Heart (tissue), 3 donors: ENCODE results near the gene C1QTNF6.

- RAMPAGE, long total RNA, 2 experiments, result no peak in any of the 2 experiments
Measured at GRCh38 chr22:36741326-36741882, 34.5 kb downstream of the IFT27 start.

- RAMPAGE, long total RNA, 2 experiments, result no peak in any of the 2 experiments
Measured at GRCh38 chr22:36879794-36880362, 19.1 kb downstream of the NCF4 start.

GRCh38 chr22:36929965-36930602 lies 16.7 kb downstream of the CSF2RB start:
- RAMPAGE, long total RNA, 2 experiments, result no peak in any of the 2 experiments

- RAMPAGE, long total RNA, 2 experiments, result no peak in any of the 2 experiments
Measured at GRCh38 chr22:36937933-36938557, 24.6 kb downstream of the CSF2RB start.

DNA sequence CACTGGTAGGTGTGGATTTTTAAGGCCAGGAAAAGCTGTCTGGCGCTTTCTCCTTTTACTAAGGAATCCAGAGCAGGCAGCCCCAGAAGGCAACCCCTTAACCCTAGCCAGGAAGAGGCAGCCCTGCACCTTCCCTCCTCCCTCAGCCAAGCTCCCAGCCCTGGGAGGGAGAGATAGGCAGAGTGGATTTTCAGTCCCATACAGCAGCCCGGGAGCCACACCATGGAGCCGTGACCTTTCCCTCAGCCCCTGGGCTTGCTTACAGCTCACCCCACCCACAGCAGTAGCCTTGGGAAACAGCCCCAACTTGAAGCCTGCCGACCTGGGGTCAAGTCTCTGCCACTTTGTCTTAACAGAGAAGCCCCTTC lies 4.5 kb downstream of the TST start:
- RAMPAGE, long total RNA, 2 experiments, result no peak in any of the 2 experiments

GRCh38 chr22:37029076-37029935 lies 9.8 kb downstream of the MPST start:
- RAMPAGE, long total RNA, 2 experiments, result no peak in any of the 2 experiments

GRCh38 chr22:37031885-37032400 lies 12.4 kb downstream of the MPST start:
- RAMPAGE, long total RNA, 2 experiments, result no peak in any of the 2 experiments

DNA sequence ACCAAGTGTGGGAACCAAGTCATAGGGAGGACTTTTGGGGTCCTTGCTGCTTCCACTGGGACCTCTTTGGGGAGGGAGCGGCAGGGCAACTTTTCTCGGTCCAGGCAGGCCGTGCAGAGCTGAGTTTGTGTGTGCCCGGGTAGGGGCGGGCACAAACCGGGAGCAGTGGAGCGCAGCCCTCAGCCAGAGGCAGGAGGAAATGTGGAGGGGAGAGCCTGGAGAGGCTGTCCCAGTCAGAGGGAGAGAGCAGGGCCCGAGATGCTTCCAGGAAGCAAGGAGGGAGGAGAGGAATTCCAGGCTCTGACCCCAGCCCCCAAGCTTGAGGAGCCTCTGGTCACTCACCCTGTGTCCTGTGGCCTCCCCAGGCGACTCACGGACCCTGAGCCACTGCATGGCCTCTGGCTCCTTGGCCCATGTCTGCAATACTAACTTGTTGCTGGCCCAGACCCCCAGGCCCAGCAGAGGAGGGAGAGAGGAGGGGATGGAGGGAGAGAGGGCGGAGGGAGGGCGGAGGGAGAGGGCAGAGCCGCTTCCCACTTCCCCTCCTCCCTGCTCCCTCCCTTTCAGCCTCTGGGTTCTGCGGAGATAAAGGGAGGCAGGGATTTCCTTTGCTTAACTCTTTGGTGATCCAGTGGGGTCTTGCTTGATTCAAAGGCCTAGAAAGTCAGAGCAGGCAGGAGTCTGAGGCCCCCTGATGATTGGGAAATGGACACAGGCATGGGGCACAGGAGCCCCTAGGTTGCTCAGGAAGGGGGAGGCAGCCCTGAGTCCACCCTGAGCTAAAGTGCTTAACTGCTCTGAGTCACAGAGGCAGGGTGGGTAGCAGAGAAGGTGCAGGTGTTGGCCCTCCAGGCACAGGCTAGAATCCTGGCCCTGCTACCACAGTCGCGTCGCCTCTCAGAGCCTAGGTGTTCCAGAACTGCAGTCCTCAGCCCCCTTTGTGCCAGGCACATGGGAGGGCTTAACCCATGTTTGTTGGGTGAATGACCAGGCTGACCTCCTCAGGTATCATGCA lies at the start of gene C1QTNF6:
Gene C1QTNF6 (minus strand): TSS at position 427 of the 1,015 bp plus-strand sequence.
- RAMPAGE, long total RNA, 2 experiments, result start-site peak on the minus strand in 1 of 2 experiments, centred at position 453 of the sequence, 12 to 58 reads per replicate

DNA sequence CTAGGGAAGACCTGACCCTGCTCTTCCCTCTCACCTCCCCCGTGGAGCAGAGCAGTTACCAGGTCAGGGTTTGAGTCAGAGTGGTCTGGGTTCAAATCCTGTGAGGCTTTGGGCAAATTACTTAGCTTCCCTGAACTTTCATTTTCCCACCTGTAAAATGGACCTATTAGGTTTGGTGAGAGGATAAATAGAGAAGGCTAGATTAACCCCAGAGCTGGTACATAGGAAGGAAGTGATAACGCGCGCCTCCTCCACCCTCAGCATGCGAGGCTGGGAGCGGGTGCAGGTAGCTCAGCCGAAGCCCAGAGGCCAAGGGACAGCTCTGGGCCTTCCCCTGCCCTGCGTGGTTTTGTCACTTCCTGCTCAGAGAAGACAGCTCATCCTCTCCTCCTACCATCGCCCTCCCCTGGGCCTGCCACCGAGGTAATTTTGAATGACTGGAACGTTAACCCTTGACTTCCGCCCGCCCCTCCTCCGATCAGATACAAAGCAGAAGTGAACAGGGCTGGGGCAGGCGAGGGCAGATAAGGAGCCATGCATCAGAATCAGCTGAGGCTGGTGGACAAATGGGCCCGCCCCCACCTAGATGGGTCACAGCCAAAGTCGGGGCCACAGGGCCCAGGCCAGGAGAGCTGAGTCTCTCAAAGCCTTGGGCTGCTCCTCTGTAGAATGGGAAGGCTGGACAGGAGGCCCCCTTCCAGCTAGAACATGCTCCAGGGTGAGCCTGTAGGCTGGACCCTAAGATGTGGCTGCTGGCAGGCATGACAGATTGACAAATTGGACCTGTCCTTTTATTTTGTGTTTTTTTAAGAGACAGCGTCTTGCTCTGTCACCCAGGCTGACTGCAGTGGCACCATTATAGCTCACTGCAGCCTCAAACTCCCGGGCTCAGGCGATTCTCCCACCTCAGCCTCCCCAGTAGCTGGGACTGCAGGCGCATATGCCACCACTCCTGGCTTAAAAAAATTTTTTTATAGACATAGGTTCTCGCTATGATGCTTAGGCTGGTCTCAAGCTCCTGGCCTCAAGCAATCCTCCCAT lies 1.5 kb downstream of the RAC2 start:
- RAMPAGE, long total RNA, 2 experiments, result no peak in any of the 2 experiments

GRCh38 chr22:37274253-37275114 lies 7.8 kb upstream of the CYTH4 start:
- RAMPAGE, long total RNA, 2 experiments, result no peak in any of the 2 experiments

DNA sequence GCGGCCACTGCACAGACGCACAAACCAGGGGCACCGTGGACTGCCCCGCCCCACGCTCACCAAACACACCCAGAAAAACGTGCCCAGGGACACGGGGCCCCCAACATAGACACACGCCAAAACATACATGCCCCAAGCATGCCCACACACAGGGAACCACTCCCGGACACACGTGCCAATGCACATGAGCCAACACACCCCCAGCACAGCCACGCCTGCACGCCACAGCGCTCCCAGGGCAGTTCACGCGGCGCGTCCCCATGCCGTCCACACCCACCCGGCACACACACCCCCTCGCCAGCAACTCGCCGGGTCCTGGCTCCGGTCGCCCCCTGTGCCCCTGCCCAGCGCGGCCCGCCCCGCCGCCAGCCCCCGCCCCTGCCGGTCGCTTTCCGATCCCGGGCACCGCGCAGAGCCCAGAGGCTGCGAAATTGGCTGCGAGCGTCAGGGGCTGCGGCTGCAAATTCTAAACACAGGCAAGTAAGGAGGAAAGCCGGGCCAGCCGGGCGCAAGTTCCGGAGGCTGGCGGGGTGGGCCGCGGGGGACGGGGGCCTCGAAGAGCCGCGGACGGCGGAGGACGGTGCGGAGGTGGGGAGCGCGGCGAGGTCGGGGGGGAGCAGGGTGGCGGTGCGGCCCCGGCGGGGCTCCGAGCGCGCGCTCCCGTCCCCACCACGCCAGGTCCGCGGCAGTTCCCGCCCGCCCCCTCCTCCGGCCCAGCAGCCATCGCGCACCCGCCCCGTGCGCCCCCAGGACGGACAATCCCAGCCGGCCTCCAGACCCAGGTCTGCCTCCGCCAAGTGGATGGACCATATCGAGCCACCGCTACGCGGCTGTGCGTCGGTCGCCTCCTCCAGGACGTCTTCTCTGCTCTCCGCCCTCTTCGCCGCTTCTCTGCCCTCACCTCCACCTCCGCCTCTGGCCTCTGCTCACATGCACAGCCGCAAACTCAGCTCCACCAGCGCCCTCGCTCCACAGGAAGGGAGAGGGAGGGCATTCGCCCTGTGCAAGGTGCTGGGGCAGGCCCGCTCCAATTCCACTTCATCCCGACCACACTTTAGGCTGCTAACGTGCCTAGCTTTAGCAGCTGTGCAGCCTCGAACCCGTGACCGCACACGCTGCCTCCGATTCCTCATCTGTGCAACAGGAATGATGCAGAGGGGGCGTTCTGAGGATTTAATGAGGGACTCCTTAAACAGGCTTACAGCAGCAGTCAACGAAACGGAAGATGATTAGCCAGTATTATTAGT lies 7.3 kb downstream of the ELFN2 start:
- RAMPAGE, long total RNA, 2 experiments, result no peak in any of the 2 experiments

GRCh38 chr22:37521448-37521948 lies 2.3 kb upstream of the CARD10 start:
- RAMPAGE, long total RNA, 2 experiments, result no peak in any of the 2 experiments

GRCh38 chr22:37577128-37577362 lies 2.8 kb downstream of the LGALS2 start:
- RAMPAGE, long total RNA, 2 experiments, result no peak in any of the 2 experiments

DNA sequence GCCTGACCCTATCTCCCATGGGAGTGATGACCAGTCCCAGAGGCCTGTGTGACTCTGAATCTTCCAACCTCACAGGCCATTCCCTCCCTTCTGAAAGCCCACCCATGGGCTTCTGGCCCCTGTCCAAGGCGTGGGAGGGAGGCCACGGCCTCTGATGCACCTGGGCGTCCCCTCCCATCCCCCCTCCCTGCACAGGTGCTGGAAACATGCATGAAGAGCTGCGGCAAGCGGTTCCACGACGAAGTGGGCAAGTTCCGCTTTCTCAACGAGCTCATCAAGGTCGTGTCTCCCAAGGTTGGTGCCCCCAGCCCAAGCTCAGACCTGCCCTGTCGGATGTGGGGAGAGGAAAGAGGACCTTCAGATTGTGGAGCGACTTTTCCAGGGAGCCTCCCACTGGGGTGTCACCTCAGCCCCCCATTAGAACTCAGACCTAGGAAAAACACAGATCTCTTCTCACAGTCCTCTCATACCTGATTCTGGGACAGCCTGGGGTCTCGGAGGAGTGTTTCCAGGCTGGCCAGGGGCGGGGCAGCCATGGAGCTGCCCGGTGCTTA lies 9.7 kb downstream of the GGA1 start:
- RAMPAGE, long total RNA, 2 experiments, result no peak in any of the 2 experiments

GRCh38 chr22:37622769-37623116 lies 14.1 kb downstream of the GGA1 start:
- RAMPAGE, long total RNA, 2 experiments, result no peak in any of the 2 experiments

GRCh38 chr22:37623268-37624325 lies 15.0 kb downstream of the GGA1 start:
- RAMPAGE, long total RNA, 2 experiments, result no peak in any of the 2 experiments

DNA sequence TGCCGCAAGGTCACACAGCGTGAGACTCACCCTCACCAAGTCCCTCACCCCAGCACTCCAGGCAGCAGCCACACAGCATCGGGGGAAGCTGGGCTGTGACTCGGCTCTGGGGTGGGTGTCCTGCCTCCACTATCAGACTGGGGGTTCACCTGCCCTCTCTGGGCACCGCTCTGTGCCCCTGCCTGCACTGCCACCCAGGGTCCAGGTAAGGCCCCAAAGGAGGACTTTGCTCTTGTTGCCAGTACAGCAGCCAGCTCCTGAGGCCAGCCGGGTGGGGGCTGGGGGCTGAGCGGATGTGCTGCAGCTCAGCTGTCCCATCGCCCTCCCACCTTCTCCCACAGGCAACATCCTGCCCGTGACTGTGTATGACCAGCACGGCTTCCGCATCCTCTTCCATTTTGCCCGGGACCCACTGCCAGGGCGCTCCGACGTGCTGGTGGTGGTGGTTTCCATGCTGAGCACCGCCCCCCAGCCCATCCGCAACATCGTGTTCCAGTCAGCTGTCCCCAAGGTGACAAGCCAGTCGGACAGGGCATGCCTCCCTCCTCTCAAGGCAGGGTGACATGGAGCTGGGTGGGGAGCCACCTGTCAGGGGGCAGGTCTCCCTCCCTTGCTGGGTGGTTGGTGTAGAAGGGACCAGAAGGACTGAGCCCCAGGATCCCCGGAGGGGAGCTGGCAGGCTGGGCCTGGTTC lies 7.7 kb upstream of the SH3BP1 start:
- RAMPAGE, long total RNA, 2 experiments, result no peak in any of the 2 experiments

DNA sequence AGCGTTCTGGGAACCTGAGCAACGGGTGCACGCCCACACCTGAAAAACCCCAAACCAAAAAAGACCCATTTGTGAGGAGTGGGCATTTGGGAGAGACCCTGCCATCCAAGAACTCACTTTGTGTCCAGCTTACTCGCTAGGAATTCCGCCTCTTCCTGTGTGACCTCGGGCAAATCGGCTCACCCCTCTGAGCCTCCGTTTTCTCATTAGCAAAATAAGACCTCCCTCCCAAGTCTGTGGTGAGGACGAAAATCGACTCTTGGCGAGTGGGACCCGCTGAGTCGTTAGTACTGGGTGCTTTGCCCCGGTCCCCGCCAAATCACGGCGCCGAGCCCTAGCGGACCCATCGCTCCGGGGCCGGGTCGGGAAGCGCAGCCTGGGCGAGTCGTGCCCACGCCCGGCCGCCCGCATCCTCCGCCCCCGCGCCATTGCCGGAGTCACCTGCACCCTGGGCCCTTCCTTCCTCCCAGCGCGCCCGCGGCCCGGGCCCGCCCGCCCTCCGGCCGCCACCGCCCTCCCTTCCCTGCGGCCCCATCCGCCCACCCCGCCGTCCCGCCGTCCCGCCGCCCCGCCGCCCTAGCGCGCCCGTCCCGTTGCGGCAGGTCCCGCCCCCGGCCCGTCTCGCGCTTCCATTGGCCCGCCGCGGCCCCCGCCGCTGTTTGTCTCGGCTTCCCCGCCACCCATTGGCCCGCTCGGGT lies 48.8 kb downstream of the TRIOBP start:
- RAMPAGE, long total RNA, 2 experiments, result no peak in any of the 2 experiments

GRCh38 chr22:37746200-37746723 lies 49.4 kb downstream of the TRIOBP start:
- RAMPAGE, long total RNA, 2 experiments, result no peak in any of the 2 experiments

- RAMPAGE, long total RNA, 2 experiments, result no peak in any of the 2 experiments
Measured at GRCh38 chr22:37757342-37758063, 47.5 kb upstream of the H1-0 start.